Bile duct (tissue), 1 donor: ENCODE measurements around the genes GABBR2, ERP44 and TEX10.

DNA sequence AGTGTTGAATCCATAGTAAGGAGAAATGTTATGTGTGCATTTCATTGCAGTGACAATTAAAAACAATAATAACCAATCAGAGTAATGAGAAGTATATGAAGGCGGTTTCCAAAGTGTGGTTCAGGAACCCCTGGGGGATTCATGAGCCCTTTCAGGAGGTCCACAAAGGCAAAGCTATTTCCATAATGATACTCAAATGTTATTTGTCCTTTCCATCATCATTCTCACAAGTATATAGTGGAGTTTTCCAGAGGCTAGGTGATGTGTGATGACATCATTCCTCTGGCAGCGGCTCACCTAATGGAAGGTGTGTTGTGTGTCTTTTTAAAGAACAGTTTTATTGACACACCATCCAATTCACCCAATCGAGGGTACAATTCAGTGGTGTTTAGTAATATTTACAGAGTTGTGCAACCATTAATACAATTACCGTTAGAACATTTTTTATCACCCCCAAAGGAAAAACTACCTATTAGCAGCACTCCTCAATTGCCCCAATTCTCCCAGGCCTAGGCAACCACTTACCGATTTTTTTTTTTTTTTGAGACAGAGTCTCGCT, 9.7 kb downstream of the NANS start:
- PRO-cap: no peak

GRCh38 chr9:98084175-98085034, 27.9 kb downstream of the NANS start:
- PRO-cap: no peak

GRCh38 chr9:98191470-98192429, 687 bp downstream of the CORO2A start:
- PRO-cap: no peak

DNA sequence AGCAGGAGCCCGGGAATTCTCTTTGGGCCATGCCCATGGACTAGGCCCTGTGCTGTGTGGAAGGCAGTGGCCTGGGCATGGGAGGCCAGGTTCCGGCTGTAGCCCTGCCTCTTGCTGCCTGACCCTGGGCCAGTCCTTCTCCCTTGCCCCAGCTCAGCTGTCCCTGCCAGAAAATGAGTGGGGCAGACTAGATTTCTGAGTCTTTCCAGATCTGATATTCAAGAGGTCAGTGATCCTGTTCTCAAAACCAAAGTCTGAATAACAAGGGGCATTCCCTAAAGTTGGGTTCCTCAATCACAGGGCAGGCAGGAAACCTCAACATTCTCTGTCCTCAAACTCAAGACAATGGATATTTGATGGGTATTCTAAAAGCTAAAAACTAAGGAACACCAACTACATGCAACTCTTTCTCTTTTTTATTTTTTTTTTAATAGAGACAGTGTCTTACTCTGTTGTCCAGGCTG, 24.9 kb upstream of the CORO2A start:
- PRO-cap: no peak

GRCh38 chr9:98508020-98508566, 200.6 kb downstream of the GABBR2 start:
- PRO-cap: no peak

GRCh38 chr9:98708614-98709639, at the start of gene GABBR2:
GABBR2 (minus strand) TSS chr9:98708935.
- PRO-cap: no peak

DNA sequence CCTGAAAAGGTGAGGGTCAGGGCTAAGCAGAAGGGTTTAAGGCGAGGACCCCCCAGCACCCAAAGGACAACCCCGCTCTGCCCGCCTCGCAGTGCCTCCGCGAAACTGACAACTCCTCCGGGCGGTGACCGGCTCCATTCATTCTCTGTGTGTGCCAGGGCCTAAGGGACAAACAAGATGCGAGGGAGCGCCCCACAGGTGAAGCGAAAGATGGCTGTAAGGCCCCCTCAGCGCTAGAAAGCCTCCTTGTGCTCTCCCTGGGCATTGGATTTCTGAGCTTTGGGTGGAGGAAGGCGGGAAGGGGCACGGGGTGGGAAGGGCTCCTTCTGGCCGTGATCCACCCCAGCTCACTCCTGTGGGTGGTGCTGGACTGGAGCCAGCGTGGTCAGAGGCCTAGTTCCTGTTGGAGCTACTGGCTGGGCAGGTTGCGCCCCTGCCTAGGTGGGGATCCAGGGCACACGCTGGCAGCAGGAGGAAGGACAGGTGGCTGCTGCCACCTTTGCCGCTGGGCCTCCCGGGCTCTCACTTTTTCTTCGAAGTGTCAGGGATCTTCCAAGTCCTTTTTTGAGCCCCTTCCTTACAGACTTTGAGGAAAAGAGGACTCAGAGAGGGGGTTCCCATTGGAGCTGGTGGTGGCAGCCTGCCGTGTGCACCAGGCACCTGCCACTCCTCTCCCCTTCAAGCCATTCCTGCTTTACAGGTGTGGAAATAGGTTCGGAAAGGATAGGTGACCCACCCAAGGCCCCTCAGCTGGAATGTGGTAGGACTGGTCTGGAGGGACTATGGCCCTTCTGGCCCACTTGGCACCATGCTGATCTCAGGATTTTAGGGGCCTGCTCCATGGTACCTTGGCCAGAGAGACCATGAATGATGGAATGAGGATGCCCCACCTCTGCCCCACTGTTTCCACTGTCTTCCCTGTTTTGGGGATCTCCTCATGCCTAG, 1.1 kb downstream of the GALNT12 start:
- PRO-cap: bidirectional peak, plus-strand start at position 457 of the sequence, minus-strand start at position 274 of the sequence

GRCh38 chr9:98848694-98849102, 41.2 kb downstream of the GALNT12 start:
- PRO-cap: unidirectional peak, plus-strand start at chr9:98848801

- PRO-cap: no peak
These were observed 63.1 kb upstream of the COL15A1 start for GRCh38 chr9:98880489-98881069.

- PRO-cap: unidirectional peak, minus-strand start at chr9:98923210
These were observed 20.8 kb upstream of the COL15A1 start for GRCh38 chr9:98922806-98923409.

DNA sequence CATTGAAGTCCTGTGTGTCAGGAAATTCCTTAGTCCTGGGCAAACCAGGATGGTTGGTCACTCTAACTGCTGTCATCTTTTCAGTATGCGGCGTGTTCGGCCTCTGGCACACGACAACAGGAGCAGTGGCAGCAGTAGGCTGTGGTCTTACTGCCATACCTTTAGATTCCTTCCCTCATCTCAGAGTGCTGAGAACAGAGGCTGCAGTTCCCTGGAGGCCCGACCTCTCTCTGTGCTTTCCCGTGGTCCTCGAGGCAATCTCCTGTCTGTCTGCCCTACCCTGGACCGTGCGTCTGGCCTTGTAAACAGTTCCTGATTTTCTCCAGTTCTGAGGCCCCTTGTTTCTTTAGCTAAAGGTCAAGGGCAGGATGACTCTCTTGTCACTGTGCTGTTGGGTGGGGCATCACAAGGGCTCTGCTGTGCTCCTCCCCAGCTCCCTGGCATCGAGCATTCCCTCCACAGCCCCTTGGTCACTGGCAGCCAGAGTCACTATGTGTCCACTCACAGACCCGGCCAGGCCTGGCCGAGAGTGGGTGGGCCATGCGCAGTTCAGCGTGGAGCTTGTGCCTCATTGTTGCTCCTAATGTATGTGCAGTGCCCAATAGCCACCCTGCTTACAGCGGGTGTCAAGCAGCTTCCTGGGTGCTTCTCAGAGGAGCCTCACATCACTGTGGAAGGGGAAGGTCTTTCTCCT, 18.5 kb upstream of the COL15A1 start:
- PRO-cap: no peak

DNA sequence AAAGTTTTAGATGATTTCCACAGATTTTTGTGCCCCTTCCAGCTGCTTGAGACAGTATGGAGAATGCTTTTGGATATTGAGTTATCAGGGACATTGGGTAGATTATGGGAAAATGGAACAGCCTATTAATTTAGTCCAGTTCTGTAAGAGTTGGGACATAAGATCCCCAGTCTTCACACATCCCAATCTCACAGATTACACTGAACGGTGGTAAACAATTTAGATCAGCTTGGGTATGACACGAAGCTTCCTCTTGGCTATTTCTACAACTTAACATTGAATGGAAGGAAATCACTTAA, 3.6 kb upstream of the COL15A1 start:
- PRO-cap: no peak

- PRO-cap: no peak
These were observed 16.7 kb downstream of the TGFBR1 start for GRCh38 chr9:99121534-99122167.

DNA sequence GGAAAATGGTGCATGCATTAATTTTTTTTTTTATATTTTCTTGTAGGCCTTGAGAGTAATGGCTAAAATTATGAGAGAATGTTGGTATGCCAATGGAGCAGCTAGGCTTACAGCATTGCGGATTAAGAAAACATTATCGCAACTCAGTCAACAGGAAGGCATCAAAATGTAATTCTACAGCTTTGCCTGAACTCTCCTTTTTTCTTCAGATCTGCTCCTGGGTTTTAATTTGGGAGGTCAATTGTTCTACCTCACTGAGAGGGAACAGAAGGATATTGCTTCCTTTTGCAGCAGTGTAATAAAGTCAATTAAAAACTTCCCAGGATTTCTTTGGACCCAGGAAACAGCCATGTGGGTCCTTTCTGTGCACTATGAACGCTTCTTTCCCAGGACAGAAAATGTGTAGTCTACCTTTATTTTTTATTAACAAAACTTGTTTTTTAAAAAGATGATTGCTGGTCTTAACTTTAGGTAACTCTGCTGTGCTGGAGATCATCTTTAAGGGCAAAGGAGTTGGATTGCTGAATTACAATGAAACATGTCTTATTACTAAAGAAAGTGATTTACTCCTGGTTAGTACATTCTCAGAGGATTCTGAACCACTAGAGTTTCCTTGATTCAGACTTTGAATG, 44.3 kb downstream of the TGFBR1 start:
- PRO-cap: no peak

- PRO-cap: no peak
These were observed 137.3 kb downstream of the SEC61B start for GRCh38 chr9:99359155-99359920.

GRCh38 chr9:99368114-99369083, 146.3 kb downstream of the SEC61B start:
- PRO-cap: bidirectional peak, plus-strand start at chr9:99368614, minus-strand start at chr9:99368389

- PRO-cap: unidirectional peak, plus-strand start at chr9:99660474
These were observed 161.3 kb upstream of the NR4A3 start for GRCh38 chr9:99660251-99660832.

GRCh38 chr9:99829479-99829716, 7.7 kb downstream of the NR4A3 start:
- PRO-cap: no peak

- PRO-cap: bidirectional peak, plus-strand start at chr9:100099243, minus-strand start at chr9:100099000
These were observed at the start of gene ERP44 for GRCh38 chr9:100098738-100099052. ERP44 (minus strand) TSS chr9:100099000.

DNA sequence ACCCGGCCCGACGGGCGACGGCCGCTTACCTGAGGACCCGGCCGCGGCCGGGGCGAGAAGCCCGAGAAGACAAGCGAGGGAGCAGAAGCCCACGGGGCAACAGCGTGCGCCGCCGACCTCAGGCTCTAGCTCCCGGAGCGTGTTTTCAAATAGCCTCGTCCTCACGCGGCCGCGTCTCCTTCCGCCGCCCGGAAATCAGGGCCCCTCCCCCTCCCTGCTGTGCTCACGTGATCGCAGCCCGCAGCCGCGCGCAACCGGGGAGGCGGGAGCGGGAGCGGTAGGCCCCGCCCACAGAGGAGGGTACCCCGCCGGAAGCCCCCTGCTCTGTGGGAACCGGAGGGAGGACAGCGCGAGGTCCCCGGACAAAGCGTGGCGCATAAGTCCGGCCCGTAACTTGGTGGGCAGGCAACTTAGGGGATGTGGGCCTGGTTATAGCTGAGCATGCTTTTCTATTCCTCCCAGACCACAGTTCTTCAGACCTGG, at the start of gene TEX10:
Gene TEX10 (minus strand): TSS at position 200 of the 483 bp plus-strand sequence.
- PRO-cap: bidirectional peak, plus-strand start at position 329 of the sequence, minus-strand start at position 180 of the sequence